Aorta (tissue), 1 donor: Measurements from ENCODE around the gene CASK.

DNA sequence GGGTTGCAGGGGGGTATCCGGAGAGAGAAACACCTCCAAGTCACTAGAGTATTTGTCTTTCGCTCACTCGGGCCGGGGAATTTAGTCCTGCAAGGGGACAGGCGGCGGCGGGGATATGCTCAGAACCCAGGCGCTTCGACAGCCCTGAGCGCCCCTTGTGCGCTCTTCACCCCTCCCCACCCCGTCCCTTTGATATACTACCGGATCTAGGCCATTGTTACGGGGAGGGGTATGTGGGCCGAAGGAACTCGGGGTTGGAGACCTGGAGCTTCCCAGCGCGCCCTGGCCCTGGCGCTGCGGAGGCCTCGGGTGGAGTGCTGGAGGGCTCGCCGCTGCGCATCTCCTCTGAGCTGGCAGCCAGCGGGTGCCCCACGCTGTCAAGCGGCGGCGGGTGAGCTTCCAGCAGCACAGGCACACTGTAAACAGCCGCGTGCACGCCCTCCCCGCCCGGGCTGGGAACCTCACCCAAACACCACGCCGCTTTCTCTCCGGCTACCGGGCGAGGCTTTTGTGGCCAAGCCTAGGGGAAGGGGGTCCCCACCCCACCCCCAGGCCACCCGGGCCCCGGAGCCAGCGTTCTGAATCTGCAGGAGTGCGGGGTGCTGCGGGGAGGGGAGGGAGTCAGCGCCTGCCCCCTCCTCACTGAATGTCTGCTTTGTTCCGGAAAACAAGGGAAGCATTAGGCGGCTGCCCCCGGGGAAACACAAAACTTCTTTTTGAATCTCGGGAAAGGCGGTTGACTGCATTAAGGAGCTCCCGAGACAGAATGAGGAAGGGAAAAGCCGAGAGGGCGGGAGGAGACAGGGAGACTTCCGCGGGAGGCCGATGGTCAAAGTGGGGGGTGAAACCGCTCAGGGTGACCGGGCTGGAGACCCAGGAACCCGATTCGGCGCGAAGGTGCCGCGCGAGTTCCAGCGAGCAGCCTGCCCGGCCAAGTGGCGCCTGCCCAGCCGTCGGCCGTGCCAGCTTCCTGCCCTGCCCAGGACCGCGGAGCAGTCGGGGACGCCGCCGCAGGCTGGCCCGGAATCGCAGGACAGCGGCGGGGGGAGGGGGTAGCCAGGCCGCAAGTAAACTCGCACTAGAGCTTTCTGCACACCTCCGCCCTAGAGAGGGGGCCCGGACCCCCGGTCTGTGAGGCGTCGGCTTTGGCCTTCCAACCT, 54.7 kb upstream of the BCOR start:
- PRO-cap = no peak

DNA sequence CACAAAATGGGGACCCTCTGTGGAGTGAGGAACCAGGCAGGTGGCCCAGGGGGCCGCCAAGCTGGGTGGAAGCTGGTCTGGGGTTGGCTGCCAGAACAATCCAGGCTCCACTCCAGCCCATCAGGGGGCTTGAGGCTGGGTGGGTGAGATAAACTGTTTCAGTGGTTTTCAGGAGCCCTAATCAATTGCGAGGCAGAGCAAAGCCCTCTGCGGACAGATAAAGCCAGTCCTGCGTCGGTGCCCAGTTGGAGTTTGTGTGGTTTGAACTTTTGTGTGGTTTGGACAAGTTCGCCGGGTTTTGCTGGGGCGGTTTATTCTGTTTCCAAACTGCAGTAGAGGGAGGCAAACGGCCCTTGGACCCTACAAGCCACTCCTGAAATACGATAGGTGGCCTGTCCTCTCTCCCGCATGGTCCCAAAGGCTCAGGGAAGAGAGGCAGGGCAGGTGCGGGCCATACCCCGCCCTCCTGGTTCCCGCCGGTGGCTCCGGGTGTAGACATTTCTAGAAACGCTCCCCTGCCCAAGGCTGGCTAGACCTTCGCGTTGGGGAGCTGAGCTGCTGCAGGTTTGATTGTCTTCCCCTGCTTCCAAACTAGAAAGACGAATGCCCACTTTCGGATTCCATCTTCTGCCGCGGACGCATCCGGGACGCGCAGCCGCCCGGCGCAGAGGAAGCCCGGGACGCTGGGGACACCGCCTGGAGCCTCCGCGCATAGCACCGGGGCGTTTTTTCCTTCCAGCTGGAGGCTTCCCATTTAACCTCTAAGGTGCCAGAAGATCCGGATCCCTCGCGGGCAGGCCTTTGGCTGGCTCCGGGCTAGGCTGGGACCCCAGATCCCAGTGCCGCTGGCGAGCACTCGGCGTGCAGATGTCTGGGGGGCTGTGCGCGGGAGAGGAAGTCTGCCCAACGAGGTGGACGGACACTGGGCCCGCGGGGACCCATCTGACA, 169.0 kb upstream of the BCOR start:
- PRO-cap = bidirectional peak, plus-strand start at position 764 of the sequence, minus-strand start at position 593 of the sequence

- PRO-cap = no peak
These were observed 2.4 kb downstream of the CXorf38 start for GRCh38 chrX:40644783-40645469.

DNA sequence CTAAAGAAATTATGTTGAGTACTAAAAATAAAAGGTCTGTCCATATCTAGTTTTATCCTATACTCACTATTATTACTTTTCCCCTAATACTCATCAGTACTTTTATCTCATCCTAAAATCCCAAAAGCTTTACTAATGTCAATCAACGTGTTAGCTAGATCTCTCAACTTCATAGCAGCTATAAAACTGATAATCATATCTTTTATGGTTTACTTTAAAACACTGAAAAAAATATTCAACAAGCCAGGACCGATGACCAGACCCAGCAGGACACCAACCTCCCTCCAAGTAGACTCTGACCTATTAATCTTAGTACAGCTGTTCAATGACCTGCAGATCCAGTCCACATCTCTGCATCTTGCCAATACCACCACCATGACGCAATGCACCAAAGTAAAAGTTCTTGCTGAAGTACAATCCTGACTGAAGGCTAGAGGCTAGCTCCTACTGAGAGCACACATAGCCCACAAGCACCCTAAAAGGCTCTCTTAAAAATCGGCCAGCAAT, 7.8 kb downstream of the MED14 start:
- PRO-cap = no peak

- PRO-cap = no peak
These were observed 19.7 kb downstream of the USP9X start for GRCh38 chrX:41104989-41105287.

DNA sequence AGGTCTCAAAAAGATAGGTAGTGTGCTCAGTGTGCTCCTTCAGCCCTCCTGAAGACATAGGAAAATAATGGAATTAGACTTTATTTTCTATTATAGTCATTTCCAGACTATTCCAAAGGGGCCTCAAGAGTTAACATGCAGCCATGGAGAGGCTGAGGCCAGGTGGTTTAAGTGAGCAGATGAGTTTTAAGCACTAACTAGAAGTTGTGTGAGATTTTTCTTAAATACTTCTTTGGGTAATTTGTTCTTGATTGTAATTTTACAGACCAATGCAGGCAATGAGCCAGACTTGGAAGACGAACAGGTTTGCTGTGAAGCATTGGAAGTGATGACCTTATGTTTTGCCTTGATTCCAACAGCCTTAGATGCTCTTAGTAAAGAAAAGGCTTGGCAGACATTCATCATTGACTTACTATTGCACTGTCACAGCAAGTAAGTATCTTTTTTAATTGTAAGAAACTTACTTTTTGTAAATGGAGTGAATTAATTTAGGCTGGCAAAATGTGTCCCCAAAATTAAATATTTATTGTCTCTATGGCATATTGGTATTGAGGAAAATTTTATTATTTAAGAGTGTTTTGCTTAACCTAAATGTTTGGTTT, 103.9 kb downstream of the USP9X start:
- PRO-cap = no peak

- PRO-cap = no peak
These were observed 115.6 kb upstream of the DDX3X start for GRCh38 chrX:41218384-41218738.

DNA sequence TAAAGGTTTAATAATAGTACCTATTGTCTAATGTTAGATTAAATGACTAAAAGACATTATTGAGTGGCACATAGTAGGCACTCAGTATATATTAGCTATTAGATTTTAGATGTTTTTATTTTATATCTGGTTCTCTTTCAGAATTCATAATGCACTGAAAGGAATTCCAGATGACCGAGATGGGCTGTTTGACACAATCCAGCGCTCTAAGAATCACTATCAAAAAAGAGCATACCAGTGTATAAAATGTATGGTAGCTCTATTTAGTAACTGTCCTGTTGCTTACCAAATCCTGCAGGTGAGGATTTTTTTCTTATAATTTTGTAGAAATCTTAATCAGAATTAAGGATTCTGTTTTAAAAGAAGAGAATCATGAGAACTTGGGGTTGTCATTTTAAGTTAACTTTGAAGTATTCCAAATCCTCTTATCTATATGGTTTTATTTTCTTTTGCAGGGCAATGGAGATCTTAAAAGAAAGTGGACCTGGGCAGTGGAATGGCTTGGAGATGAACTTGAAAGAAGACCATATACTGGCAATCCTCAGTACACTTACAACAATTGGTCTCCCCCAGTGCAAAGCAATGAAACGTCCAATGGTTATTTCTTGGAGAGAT, 104.7 kb upstream of the DDX3X start:
- PRO-cap = no peak

DNA sequence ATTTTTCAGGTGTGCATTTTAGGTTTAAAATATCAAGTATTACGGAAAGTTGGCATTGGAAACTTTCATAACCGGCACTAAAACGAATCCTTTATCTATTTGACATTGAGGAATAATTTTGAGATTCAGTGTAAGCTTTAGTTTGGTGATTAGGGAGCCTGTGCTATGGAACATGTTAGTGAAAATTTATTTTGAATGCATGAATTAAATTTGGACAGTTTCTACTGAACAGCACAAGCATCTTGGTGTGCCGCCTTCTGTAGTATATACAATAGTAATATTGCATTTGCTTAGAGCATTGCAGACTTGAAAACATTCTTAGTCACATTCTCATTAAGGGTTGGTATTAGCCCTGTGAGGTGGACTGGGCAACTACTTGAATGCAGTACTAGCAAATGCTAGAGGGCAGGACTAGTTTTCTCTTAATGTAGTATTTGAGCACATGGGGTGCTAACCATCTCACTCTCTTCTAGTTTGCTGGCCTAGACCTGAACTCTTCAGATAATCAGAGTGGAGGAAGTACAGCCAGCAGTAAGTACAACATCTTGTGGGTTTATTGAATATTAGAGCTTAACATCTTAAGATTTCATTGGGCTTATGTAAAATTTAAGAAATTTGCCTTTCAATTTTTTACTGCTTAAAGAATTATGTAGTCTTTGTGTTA, 3.1 kb downstream of the DDX3X start:
- PRO-cap = no peak

- PRO-cap = no peak
These were observed 9.2 kb downstream of the DDX3X start for GRCh38 chrX:41342801-41343912.

DNA sequence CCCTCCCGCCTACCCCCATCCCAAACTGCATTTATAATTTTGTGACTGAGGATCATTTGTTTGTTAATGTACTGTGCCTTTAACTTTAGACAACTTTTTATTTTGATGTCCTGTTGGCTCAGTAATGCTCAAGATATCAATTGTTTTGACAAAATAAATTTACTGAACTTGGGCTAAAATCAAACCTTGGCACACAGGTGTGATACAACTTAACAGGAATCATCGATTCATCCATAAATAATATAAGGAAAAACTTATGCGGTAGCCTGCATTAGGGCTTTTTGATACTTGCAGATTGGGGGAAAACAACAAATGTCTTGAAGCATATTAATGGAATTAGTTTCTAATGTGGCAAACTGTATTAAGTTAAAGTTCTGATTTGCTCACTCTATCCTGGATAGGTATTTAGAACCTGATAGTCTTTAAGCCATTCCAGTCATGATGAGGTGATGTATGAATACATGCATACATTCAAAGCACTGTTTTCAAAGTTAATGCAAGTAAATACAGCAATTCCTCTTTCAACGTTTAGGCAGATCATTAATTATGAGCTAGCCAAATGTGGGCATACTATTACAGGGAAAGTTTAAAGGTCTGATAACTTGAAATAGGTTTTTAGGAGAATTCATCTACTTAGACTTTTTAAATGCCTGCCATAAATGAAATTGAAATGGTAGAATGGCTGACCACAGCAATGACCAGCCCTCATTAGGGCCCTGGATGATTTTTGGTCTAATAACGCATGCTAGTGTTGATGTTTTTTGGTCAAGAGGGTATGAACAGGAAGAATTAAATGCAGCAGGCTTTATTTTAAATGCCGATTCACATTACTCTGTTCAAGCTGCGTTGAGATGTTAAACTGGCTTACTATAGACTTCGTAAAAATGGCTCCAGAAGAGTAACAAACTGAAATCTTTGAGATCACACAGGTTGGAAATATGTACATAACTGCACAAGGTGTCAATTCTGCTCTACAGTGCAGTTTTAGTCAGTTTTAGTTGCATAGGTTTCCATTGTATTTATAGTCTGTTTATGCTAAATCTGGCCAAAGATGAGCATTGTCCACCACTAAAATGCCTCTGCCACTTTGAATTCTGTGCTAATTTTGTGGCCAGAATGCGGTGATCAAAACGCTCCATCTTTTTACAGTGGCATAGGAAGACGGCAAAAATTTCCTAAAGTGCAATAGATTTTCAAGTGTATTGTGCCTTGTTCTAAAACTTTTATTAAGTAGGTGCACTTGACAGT, 14.4 kb downstream of the DDX3X start:
- PRO-cap = no peak

DNA sequence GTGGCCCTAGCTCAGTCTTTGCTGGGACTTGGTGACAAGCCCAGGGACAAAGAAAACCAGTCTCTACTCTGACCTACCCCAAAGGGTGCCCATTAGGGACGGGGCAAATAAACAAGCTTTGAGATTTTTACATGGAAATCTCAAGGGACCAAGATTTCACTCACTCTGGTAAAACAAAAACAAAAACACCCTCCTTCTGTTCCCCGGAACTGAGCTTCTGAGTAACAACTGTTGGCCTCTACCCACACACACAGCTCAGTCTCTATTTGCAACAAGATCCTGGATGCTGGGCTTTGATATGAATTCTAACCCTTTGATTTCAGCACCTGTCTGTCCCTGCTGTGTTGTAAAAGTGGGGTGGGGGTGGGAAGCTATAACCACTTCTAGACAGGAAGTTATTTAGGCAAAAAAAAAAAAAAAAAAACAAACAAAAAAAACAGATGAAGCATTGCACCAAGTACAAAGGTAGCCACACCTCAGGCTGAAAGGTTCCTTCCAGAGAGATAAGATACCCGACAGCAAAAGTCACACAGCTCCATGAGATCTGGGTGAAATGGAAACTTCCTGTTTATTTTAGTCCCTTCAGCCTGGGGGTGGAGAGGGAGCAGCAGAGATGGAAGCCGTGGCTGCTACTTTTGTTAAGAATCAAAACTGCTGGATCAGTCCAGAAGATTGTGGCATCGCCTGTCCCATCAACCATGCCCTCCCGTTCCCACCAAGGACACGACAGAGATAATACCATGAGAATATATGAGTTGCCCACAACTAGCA, 49.2 kb downstream of the DDX3X start:
- PRO-cap = no peak

DNA sequence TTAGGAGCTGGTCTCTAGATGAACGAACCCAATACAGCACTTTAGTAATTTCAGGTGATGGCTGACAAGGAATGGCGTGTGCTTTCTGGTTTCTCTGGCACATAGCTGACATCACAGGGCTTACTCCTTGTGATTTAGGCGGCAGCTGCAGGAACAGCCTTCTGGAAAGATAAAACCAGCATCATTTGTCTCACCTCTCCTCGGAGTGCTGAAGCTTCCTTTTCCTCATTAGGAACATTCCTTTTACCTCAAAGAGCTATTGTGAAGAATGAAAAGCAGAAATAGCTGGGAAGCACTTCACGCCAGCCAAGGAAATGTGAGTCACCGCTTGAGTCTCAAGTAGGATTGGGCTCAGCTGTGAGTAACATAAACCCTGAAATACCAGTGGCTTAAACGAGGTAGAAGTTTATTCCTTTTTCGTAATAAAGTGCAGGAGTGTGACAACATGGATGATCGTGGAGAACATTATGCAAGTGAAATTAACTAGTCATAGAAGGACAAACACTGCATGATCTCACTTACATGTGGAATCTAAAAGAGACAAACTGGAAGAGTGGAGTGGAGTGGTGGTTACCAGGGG, 44.5 kb downstream of the NYX start:
- PRO-cap = no peak

DNA sequence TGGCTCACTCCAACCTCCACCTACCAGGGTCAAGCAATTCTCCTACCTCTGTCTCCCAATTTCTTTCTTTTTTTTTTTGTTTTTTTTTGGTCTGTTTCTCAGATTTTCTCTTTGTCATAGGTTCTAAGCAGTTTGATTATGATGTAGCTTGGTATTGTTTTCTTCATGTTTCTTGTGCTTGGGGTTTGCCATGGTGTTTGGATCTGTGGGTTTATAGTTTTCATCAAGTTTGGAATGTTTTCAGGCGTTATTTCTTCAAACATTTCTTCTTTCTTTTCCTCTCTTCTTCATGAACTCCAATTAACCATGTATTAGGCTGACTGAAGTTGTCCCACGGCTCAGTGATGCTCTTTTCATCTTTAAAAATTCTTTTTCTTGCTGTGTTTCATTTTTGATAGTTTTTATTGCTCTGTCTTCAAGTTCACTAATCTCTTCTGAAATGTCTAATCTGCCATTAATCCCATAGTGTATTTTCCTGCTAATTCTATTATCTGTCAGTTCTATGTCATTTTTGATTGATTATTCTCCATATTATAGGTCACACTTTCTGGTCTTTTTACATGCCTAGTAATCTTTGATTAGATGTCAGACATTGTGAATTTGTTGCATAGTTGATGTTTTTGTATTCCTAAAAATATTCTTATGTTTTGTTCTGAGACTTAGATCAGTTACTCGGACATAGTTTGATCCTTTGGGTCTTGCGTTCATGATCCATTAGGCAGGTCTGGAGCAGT, 115.5 kb upstream of the GPR34 start:
- PRO-cap = no peak

- PRO-cap = no peak
These were observed 14.3 kb downstream of the CASK start for GRCh38 chrX:41909133-41909457.

- PRO-cap = unidirectional peak, minus-strand start at chrX:41923397; bidirectional peak, plus-strand start at chrX:41923838, minus-strand start at chrX:41923554
These were observed at the start of gene CASK for GRCh38 chrX:41922881-41923911. Gene CASK (minus strand): TSS chrX:41923554.

DNA sequence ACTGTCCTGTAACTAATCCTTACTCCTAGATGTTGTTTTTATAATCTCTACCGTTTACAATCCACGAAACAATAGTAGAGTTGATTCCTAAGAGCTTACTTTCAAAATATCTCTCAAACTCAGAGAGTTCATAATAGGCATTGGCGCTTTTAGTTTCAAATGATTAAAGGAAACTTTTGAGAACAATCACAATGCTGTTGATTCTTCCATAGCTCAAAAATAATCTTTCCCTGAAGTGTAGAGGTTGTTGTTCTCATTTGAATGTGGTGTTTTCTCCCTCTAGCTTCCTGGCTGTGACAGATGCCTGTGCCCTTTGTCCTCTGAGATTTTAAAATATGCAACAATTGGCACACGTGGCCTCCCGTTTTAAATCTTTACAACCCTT, 22.7 kb upstream of the CASK start:
- PRO-cap = no peak

GRCh38 chrX:43658643-43658903, 2.5 kb downstream of the MAOA start:
- PRO-cap = no peak

DNA sequence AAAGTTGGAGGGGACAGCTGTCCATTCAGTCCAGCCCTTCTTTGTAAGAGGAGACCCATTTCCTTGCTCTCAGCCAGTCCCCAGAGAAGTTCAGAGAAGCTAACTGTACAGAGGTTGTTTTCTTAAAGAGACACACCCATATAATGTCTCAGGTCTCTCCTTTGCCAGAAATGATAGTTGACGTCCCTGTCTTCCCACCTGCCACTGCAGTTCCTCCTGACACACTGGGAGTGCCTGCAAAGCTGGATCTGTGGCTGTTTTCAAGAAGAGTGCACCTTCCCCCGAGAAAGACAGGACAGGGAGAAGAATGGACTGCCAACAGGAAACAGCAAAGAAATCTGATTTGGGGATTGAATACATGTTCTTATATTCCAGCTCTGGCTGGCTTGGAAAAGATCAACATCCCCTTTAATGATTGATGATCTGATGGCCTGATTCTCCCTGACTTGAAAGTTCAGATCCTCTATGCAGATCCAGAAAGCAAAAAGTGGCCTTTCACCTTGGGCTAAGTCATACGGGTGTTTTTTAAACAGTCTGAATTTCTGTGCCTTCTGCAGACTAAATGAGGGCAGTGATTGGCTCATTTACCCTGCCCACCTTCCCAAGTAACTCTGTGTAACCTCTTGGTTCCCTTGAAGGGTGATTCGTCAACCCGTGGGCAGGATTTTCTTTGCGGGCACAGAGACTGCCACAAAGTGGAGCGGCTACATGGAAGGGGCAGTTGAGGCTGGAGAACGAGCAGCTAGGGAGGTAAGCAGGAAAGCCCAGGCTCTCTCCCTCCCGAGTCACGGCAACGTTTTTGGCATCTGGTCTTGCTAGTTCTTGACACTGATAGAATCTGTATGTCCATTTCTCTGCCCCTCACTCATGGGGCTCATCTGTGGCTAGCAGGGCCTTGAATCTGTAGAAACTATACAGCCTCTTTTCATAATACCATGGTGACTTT, 87.3 kb downstream of the MAOA start:
- PRO-cap = no peak

DNA sequence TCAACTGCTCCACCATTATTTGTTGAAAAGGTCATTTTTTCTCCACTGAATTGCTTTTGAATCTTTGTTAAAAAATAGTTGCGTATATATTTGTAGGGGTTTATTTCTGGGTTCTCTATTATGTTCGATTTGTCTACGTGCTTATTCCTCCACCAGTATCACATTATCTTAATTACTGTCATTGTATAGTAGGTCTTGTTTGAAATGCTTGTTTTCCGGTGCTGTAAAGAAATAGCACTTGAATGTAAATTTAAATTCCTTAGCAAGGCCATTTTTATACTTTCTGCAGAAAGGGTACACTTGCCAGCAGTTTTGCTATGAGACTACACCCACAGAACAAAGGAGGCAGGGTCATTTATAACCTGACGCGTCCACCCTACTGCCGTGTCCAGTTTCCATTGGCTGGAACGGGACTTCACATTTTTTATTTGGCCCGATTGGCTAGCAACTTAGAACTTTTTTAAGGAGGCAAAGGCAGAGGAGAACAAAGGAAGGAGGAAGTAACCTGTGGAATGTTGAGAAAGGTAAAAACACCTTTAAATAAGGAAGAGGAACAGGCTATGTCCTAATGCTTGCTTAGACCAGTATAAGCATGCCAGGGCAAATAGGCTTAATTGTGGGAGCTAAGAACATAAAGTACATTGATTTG, 18.5 kb downstream of the KDM6A start:
- PRO-cap = no peak